Left ventricle myocardium (tissue), 1 donor: ENCODE measurements around a stretch of chr12.

- PRO-cap, result bidirectional peak, plus-strand start at chr12:49093989, minus-strand start at chr12:49093834
These were observed 918 bp downstream of the DHH start for GRCh38 chr12:49093677-49094088.

DNA sequence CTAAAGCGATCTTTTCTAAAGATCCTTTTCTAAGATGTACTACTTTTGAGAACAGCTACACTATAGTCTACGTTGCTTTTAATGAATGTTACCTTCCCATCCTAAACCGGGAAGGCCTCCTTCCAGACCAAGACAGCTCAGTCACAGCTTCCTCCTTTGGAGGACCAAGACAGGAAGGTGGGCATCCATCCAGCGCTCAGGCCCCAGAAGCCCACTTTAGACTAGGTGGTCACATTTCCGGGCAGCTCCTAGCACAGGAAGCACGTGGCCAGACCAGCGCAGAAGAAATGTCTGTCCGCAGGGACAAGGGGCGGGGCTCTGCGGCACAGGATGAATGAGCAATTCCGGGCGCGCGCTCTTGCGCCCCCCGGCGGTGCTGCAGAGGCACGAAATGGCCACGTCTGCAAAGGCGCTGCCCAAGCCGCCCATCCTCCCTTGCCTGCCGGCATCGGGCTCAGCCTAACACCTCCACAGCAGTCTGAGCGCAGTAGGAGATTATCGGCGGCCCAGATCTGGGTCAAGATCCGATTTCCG is 1.1 kb downstream of the TUBA1B start:
- PRO-cap, result unidirectional peak, plus-strand start at position 381 of the sequence

DNA sequence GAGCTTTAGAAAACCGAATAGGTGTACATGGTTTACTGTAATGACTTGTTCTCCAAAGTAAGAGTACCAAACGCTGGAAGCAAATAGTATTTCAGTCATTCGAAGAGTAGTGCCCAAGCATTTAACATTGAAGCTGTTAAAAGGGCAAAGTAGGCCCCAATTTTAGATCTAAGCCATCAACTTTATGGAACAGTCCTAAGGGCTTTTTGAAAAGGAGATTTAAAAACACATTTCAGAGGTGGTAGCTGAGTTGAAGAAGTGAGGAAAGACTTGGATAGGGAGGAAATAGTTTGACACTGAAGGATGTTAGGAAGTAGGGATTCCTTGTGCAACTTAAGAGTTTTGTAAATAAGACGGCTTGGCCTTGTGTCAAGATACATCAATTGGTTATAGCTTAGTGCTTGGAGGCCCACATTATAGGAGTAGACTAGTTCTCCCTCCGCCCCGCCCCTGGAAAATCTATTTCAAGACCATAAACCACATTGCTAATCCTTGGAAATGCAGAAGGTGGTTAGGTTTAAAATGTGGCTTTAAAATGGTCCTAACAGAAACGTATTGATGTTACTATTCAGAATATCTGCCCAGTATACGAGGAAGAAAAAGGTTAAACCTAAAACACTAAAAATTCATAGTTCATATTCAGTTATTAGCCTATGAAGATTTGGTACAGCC is 844 bp upstream of the TUBA1B start:
- PRO-cap, result no peak

GRCh38 chr12:49197232-49197814 is 8.4 kb upstream of the TUBA1A start:
- PRO-cap, result no peak

- PRO-cap, result no peak
These were observed 7.0 kb downstream of the TUBA1C start for GRCh38 chr12:49271645-49272502.

GRCh38 chr12:49339445-49339920 is 2.5 kb upstream of the C1QL4 start:
- PRO-cap, result no peak

- PRO-cap, result no peak
These were observed 23.6 kb upstream of the KCNH3 start for GRCh38 chr12:49515281-49515631.

DNA sequence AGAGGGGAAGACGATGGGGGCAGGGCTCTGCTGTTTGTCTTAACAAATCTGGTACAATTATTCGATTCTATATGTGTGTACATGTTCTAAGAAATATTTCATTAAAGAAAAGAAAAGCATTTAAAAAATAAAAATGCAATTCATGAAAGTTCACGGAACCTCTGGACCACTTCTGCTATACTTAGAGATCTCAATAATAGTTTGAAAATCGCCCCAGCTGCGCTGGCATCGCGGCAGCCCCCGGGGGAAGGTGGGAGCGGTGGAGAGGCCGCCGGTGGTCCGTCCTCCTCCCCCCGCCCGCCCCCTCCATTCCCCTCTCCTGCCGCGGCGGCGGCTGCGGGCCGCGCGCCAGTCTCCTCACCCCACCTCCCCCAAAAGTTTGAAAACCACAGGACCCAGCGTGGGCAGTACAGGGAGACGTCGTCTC is 1.4 kb upstream of the PRPF40B start:
- PRO-cap, result no peak

DNA sequence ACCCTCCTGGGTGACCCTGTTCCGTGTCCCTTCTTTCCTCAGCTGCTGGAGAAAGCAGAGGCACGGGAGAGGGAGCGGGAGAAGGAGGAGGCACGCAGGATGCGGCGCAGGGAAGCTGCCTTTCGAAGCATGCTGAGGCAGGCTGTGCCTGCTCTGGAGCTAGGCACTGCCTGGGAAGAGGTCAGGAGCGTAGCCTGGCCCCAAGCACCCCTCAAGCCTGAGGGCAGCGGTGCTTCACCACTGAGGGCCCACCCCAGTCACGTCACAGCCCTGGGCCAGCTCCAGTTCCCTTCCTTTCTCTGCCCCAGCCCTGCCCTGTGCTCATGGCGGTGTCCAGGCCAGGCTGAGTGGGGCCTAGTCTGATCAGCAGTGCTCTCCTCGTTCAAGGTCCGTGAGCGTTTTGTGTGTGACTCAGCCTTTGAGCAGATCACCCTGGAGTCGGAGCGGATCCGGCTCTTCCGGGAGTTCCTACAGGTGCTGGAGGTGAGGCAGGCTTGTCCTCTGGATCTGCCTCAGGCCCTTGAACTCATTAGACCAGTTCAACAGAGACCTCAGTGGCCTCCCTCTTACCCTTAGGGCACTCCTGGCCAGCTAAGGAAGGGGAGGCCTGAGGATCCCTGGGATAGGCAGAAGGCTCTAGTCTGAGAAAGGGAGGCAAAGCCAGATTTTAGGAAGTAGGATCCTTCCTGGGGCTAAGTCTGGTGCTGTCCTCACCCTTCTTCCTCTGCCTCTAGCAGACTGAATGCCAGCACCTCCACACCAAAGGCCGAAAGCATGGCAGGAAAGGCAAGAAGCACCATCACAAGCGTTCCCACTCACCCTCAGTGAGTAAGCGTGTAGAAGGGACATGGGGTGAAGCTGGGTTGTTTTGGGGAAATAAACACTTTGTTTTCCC is 19.1 kb downstream of the PRPF40B start:
- PRO-cap, result no peak

GRCh38 chr12:49661687-49662200 is 38.4 kb downstream of the PRPF40B start:
- PRO-cap, result no peak

DNA sequence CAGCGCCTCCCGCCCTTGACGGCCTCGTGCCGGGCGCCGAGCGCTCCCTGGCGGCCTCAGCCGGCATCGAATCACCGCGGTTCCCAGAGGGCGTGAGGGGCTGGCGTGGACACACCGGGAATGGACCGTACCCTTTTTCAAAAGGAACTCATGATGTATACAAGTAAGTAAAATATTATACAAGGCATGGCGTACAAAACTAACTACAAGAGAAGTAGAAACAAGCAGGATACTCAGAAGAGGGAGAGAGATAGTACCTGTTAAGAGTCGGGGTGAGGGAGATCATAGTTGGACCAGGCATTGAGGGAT is 426 bp upstream of the FMNL3 start:
- PRO-cap, result no peak

GRCh38 chr12:49742495-49742844 is 1.1 kb downstream of the TMBIM6 start:
- PRO-cap, result no peak

GRCh38 chr12:49753182-49753381 is 11.7 kb downstream of the TMBIM6 start:
- PRO-cap, result no peak

- PRO-cap, result bidirectional peak, plus-strand start at chr12:50112694, minus-strand start at chr12:50112618
These were observed 369 bp downstream of the COX14 start for GRCh38 chr12:50112366-50112843.

- PRO-cap, result no peak
These were observed 20.5 kb downstream of the COX14 start for GRCh38 chr12:50132376-50133093.

GRCh38 chr12:50254368-50254659 is 29.0 kb downstream of the LIMA1 start:
- PRO-cap, result no peak

- PRO-cap, result no peak
These were observed 11.5 kb downstream of the LIMA1 start for GRCh38 chr12:50271854-50272260.

DNA sequence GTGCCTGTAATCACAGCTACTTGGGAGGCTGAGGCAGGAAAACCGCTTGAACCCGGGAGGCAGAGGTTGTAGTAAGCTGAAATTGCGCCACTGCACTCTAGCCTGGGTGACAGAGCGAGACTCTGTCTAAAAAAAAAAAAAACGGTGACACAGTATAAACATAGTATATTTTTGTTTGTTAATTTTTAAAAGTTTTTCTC is 2.5 kb upstream of the DIP2B start:
- PRO-cap, result no peak

DNA sequence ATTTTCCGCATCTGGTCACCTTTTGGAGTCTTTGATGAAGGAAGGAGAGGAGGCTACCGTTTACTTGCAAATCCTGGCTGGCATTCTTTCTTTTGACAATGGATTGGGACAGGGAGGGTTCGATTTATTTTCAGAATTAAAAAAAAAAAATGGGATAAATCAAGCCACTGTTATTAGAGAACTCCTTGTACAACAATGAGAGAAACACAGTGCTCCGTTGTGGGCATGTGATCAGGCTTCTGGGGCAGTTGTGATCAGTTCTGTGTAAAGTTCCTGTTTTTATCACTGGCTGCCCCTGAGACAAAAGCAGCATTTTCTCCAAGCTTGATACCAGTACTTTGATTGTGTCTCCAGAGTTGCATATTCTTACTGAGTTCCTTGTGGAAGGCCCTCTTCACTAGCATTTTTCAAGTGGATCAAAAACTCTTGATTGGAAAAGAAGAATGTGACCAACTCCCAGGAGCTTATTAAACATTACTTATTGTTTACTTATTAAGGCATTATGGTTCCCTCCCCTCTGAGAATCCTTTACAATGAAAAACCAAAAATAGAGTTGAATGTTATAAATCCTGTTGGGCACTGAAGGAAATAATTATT is 1.2 kb downstream of the DIP2B start:
- PRO-cap, result no peak

- PRO-cap, result no peak
These were observed 2.0 kb downstream of the DIP2B start for GRCh38 chr12:50506657-50507221.